Fallopian tube (tissue), 1 donor: ENCODE data around the gene CLHC1.

- PRO-cap: no peak
Observed at GRCh38 chr2:54665896-54666107, 57.7 kb upstream of the EML6 start.

DNA sequence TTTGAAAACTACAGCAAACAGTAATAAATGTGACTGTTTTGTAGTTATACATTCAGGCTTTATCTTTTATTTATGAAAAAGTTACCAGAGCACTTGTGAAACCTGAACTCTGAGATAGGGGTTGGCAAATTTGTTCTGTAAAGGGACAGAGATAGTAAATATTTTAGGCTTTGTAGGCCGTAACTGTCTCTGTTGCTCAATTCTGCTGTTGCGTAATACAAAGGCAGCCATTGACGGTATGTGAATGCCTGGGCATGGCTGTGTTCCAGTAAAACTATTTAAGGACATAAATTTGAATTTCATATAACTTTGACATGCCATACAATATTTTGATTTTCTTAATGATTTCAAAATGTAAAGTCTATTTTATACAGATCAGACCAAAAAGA is 53.6 kb upstream of the EML6 start:
- PRO-cap: no peak

DNA sequence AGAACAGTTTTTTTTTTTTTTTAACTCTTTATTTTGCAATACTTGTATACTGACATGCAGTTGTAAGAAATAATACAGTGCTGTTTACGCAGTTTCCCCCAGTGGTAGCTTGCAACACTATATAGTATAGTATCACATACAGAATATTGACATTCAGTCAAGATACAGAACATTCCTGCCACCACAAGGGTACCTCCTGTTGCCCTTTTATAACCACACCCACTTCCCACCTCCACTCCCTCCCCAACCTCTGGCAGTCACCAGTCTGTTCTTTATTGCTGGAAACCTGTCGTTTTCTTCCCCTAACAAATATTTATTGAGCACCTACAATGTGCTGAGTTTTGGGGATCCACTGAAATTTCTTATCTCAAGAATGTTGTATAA is 51.6 kb upstream of the EML6 start:
- PRO-cap: unidirectional peak, plus-strand start at position 263 of the sequence

DNA sequence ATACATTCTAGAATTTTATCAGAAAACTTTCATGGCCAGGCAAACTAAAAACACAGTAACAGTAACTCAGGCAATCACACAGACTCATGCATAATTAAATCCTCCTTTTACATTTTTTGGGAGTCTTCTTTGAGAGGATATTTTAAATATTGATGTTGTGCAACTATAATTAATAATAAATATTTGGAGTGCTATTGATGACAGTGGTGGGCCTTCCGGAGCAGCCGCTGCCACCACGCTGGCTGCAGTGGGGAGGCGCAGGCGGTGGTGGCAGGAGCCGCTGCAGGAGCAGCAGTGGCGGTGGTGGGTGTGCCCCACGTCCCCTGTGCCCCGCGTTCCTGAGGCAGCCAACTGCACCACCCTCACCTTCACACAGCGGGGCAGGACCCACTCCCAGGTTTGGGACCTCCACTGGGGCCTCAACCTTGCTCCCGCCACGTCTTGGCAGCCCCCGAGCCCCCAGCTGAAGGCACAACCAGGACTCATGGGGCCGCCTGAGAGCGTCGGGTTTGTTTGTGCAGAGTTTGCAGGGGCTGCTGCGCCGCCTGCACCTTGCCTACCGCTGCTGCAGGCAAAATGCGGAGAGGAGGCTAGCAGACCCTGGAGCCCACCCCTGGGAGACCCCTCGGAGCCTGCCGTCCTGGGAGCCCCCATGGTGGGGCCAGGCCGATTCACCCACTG is 15.0 kb upstream of the EML6 start:
- PRO-cap: unidirectional peak, plus-strand start at position 520 of the sequence

- PRO-cap: no peak
Observed at GRCh38 chr2:54722560-54723041, 861 bp upstream of the EML6 start.

DNA sequence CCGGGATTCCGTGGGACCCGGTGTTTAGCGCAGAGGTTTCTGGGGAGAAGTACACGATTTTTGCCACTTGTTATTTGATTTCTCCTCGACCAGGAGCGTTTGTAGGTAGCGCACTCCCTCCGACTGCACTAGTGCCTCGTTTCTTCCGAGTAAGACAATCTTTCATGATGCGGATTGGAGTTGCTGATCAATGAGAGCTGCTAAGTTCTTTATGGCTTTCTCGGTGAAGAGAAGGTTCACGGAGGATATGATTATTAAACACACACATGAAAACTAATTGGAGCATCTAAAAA is 484 bp downstream of the EML6 start:
- PRO-cap: no peak

GRCh38 chr2:54965803-54966586 is 84.3 kb downstream of the RTN4 start:
- PRO-cap: no peak

DNA sequence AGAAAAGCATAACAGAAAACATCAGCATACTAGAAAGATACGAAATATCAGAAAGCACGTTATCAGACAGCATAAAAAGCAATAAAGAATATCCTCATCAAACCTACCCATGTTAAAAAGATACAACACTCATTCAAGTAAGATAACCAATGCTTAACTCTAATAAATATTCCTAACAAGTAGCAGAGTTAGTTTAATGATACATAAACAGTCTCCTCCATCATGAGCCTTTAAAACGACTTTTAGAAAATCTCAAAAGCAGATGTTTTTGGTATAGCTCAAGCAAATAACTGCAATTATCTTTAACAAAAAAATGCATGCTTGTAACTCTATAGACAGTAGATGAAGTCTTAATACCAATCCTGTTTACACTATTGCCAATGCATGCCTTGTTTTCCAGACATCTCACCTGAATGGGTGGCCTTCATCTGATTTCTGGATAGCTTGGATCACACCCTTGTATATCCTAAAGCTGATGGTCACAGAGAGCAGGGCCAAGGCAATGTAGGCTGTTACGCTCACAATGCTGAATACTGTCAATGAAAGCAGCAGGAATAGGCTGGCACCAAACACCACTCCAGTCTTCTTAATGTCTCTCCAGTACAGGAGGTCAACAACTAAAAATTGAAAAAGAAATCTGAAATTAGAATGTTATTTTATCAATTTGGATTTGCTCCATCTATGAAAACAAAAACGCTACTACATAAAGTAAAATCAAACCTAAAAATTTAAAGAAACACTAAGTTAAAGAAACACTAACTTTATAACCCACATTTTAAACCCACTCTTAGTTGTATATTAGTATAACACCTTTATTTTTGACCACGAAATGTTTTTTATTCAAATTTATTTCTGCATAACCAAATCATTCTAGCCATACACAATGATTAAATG is 62.9 kb downstream of the RTN4 start:
- PRO-cap: no peak

- PRO-cap: no peak
Observed at GRCh38 chr2:55010829-55011433, 39.3 kb downstream of the RTN4 start.

DNA sequence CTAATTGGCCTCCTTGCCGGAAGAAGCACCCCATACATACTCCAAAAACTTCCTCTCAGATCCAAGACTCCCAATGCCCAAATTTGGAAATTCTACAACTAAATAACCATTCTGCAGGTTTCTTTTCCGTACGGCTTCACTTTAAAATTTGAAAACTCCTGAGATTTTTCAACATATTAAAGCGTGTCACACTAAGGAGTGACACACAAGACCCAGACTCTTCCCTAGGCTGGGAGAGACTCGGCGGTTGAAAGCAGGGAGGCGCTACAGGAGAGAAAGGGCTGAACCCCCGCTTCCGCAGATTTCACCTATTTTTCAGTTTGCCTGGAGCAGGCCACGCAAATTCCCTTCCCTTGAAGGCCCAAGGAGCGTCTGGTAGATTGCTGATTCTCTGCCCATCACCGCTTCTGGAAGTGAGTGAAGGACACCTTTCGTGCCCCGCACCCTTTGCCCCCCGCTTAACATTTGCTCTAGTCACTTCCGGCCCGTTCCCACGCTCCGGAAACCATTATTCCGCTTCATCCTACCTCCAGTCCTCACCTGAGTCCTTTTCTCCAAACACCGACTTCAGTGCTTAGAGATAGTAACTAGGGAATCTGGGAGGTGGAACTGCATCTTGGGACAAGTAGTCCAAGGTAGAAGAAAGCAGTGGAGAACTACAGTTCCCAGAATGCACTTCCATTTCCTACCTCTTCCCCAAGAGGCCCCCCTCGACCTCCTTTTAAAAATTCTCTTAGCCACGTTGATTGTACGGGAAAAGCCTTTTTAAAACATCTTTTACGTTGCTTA is at the start of gene CLHC1:
CLHC1 (minus strand) TSS at position 598 of the 789 bp plus-strand sequence.
- PRO-cap: bidirectional peak, plus-strand start outside the sequence, minus-strand start at position 576 of the sequence

GRCh38 chr2:55279340-55279996 is 10.4 kb upstream of the MTIF2 start:
- PRO-cap: no peak

DNA sequence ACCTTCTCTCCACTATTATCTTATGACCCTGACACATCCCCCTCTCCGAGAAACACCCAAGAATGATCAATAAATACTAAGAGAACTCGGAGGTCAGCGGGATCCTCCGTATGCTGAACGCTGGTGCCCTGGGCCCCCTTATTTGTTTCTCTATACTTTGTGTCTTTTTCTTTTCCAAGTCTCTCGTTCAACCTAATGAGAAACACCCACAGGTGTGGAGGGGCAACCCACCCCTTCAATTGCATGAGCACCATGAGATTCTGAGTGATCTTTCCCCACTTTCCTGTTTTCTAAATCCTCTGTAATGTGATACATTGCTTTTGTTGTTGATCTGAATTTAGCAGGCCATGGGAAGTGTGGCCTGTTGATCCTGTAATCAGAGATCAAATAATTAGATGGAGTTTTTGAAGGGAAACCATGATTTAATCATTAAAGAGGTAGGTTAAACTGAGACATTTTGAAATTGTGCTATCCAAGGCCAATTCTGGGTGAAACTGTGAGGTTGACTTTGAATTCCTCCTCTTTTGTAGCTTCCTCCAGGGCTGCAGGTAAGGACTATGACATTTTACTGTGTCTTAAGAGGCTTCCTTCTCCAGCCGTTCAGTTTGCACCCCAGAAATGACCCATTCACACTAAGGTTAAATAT is 11.1 kb upstream of the MTIF2 start:
- PRO-cap: no peak

DNA sequence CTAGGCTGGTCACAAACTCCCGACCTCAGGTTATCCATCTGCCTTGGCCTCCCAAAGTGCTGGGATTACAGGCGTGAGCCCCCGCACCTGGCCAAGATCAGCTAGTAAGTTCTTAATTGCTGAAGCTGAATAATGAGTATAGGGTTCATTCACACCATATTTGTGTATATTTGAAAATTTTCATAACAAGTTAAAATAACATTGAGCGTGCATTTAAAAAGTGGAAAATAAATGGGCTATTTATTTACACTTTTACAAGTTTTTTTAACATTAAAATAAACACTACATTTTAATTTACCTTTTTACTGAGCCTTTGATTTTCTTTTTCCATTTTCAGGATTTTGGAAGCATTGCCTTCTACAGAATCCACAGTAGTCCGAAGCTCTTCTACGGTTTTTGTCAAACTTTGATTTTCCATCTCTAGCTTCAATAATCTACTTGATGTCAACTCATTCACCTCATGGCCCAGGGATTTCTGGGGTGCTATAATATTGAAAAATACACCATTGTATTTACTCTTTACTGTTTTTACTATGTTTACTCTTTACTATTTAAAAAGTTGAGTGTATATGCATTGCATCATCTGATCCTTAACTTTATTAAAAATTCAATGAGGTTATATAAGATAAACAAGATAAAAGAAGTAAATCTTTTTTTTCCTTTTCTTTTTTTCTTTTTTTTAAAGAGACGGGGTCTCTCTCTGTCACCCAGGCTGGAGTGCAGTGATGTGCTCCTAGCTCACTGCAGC is 70.3 kb upstream of the MTIF2 start:
- PRO-cap: no peak

GRCh38 chr2:55618610-55619273 is 1.3 kb upstream of the PPP4R3B start:
- PRO-cap: unidirectional peak, minus-strand start at chr2:55618814; unidirectional peak, minus-strand start at chr2:55618861

- PRO-cap: no peak
Observed at GRCh38 chr2:57759879-57760460, 286.6 kb upstream of the VRK2 start.

DNA sequence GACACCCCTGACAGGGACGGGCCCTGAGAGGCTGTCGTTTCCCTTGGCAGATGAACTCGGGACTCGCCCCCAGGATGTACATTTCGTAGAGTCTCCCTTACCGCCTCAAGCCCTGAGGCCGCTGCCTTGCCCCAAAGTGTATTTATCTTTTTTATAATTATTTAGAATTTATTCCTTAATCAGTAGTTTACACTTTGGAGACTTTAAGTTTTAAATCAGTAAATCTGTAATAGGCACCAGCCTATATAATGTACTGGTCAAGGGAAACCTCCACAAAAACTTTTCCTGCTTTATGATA is 738 bp downstream of the VRK2 start:
- PRO-cap: bidirectional peak, plus-strand start at position 81 of the sequence, minus-strand start at position 52 of the sequence

DNA sequence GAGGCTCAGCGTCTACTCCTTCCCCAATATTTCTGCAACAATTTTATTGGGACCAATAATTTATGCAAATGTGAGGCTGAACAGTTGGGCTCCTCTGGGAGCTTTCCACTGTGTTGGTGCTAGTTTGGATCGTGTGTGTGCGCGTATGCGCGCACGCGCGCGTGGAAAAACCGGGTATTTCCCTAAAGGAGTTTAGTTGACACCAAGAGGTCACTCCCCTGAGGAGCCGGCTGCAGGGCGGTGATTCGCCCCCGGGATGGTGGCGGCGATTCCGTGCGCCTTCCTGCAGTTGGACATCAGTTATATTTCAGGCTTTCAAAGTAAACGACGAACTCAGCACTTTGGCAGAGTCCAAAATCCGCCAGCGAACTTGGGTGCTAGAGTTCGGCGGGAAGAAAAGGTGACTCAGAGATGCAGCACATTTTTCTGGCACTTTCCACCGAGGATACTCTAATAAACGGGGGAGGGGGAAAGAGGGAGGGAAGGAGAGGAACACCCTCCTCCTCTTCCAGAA is 186.5 kb upstream of the FANCL start:
- PRO-cap: unidirectional peak, plus-strand start at position 122 of the sequence; unidirectional peak, plus-strand start at position 233 of the sequence

DNA sequence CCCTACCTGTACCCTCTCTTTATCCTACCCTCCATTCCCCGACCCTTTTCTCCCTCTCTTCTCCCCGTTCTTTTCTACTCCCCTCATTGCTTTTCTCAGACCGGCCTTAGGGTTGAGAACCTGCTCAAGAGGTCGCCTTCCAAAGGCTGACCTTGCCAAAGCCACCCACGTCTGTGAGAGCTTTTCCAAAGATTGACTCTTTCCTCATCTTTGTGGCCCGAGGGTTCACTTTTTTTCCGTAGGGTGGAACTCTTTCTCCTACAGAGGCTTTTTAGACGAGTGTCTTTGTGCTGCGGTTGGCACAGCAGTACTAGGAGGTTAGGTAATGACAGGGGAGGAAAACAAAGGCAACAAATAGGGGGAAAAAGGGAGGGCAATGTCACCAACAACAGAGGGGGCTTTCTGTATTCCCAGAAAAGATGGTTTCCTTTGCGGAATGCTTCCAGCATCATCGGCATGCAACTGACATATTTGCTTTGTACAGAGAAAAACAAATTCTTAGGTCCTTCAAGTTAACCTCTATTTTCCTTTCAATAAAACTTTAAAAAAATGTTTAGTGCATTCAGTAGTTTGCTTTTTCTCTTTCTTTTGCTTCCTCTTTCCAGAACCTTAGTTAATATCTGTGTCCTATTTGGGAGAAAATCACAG is 188.0 kb upstream of the FANCL start:
- PRO-cap: no peak

DNA sequence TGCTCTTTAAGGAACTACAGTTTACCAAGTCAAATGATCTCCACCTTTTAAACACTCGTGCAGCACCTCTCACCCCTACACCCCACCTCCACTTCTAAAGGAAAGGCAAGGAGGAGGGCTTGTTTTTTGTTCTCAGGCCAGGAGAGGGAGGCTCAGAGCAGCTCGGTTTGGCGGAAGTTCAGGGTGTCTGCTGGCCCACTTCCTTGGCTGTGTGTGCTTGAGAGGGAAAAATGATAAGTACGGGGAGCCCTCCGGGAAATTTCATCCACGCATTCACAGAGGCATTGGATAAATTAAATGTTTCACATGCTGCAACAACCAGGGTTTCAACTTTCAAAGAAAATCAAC is 667.9 kb downstream of the BCL11A start:
- PRO-cap: no peak

DNA sequence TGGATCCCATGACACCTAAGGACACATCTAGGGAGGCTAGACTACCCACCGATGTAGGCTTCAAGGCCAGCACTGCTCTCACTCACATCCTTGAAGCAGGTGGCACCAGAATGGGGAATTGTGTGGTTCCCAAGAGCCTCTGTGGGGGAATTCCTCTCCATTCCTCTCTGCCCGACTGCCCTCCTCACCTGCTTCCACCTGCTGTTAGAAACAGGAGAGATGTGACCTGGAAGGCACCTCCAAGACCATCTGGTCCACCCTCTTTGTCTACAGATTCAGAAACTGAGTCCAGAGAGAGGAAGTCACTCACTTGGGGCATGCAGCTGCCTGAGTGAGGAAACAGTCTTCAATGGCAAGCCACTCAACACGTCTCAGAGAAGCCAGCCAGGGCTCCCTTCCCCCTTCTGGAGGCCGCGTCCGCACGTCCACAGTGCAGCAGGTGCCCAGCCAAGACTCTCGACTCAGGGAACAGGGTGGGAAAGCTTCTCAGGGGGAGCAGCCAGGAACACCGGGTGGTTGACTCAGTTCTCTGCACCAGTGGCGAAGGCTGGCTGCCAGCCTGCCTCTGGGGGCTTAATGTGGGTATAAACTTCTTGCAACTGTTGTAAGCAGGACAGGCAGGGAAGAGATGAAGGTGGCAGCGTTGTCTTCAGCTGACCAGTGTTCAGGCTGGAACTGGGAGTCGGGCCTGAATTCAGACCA is 201.7 kb downstream of the BCL11A start:
- PRO-cap: no peak